Aortic smooth muscle cell (primary cell): Measurements from ENCODE around the genes SREBF1, ATPAF2 and FOXO3B.

DNA sequence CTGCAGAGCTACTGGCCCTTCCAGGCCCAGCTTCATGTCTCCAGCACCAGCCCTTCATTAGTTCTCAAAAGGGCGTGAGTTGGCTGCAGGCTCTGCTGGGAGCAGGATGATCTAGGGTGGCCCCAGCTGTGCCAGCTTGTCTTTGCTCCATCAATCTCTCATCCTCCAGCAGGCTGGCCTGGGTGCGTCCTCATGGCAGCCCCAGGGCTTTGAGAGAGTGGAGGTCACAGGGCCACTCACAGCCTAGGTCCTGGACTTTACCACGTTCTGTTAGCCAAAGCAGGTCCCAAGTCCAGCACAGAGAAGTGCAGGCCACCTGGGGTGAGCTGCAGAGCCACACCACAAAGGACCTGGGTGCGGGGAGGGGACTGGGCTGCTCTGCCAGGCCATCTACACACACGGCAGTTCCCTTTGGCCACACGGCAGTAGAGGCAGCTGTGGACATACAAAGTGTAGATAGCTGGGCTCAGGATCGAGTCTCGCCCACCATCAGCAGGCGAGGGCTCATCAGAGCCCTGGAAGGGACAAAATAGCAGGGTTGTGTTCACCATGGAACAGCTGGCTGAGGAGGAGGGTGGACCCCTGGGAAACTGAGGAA is 30.1 kb downstream of the SREBF1 start:
- RRBS, result no CpG with 5 or more reads among the region's 9 CpGs

DNA sequence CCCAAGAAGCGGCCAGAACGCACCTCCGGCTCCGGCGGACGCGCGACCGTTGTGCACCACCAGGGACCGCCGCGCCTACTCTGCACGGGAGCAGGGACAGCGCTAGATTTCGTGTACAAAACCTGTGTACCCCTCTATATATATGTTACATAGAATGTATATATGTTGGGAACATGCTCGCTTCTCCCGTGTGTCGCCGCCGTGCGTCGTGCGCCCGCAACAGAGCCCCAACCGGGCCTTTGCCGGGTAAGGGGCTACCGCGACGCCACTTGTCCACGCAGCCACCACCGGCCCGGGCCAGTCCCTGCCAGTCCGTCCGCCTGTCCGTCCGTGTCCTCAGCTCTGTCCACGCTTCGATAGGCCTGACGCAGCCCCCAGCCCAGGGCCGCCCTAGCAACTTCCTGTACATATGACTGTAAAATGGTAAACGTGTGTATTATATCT is 26.0 kb downstream of the SREBF1 start:
- RRBS, result 33% methylated on average over 6 of the region's 41 CpGs

GRCh38 chr17:17814017-17814809 is 22.6 kb downstream of the SREBF1 start:
- RRBS, result 82% methylated on average over 7 of the region's 14 CpGs

DNA sequence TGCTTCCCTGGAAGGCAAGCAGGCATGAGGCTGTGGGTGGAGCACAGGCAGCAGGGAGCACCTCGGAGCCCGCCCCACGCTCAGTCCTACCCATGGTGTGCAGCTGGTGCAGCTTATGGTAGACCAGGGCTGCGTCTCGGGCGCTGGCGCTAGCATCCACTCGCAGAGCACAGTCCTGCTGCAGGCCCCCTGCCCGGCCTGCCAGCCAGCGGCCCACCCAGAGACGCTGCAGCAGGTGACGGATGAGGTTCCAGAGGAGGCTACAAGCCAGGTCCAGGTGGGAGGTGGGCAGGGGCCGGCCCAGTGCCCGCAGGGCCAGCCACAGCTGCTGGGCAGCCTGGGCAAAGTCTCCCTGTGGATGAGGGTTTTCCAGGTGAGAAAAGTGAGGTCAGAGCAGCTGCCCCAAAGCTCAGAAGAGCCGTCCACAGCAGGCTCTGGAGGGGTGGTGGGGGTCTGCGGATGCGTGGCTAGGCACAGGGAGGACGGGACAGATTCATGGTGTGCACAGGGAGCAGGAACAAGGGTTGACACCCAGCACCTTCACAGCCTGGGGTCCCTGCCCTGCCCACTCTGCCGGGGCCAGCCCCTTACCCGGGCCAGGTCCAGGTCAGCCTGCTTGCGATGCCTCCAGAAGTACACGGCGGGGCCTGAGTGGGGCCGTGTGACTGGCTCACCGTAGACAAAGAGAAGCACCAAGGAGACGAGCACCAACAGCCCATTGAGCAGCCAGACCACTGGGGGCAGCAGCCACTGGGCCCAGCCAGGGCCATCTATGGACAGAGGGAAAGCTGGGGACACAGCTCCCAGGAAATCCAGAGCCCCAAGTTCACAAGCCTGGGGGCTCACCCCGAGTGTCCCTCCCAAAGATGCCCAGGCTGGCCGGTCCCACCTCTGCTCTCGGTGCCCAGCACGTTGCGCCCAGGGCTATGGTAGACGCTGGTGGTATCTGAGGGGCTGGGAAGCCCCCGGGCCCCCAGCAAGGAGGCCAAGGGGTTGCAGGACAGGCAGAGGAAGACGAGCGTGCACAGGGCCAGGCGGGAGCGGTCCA is 20.1 kb downstream of the SREBF1 start:
- RRBS, result 96% methylated on average over 7 of the region's 37 CpGs

DNA sequence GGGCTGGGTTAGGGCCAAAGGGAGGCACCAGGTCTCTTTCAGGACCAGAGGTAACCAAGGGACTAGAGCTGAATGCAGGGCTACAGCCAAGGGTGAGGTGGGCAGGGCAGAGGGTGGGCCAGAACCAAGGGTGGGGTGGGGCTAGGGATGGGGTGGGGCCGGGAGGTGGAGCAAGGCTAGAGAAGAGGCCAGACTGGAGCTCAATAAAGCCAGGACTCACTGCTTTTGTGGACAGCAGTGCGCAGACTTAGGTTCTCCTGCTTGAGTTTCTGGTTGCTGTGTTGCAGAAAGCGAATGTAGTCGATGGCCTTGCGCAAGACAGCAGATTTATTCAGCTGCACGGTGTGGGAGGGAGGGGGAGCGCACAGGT is 18.8 kb downstream of the SREBF1 start:
- RRBS, result no CpG with 5 or more reads among the region's 7 CpGs

DNA sequence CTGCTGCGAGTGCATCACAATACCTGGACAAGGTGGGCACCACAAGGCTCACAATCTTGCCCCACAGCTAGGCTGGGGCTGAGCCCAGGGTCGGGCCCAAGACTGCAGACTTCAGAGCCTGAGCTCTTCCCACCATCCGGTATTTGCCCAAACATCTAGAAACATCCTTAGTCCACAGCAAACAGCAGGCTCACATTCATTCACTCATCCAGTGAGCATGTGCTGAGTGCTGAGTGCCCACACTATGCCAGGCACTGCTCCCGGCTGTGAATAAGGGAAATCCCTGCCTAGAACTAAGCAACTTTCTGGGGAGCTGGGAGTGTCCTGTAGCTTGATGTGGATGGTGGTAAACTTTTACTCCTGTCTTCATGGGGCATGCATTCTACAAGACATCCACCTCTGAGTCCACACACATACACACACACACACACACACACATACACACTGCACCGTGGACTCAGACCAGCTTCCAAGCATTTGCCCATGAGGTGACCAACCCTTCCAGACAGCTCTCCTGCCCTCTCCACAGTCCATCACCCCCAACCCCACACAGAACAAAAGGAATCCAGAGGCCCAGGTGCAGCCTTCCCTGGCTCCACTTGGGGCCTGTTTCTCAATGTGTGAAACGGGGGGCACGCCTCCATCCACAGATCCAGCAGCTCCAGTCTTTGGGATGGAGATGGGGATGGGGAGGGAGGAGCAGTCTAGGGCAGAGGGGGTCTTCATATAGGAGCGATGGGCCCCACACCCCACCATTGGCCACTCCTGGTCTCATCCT is 15.9 kb downstream of the SREBF1 start:
- RRBS, result 70% methylated on average over 2 of the region's 8 CpGs

GRCh38 chr17:17836457-17837277 is at the start of gene SREBF1:
TSS of gene SREBF1 (minus strand) at chr17:17836986.
- RRBS, result 2% methylated on average over 47 of the region's 95 CpGs

- RRBS, result no CpG with 5 or more reads among the region's 15 CpGs
Observed at GRCh38 chr17:17877478-17878458, 41.0 kb upstream of the SREBF1 start.

DNA sequence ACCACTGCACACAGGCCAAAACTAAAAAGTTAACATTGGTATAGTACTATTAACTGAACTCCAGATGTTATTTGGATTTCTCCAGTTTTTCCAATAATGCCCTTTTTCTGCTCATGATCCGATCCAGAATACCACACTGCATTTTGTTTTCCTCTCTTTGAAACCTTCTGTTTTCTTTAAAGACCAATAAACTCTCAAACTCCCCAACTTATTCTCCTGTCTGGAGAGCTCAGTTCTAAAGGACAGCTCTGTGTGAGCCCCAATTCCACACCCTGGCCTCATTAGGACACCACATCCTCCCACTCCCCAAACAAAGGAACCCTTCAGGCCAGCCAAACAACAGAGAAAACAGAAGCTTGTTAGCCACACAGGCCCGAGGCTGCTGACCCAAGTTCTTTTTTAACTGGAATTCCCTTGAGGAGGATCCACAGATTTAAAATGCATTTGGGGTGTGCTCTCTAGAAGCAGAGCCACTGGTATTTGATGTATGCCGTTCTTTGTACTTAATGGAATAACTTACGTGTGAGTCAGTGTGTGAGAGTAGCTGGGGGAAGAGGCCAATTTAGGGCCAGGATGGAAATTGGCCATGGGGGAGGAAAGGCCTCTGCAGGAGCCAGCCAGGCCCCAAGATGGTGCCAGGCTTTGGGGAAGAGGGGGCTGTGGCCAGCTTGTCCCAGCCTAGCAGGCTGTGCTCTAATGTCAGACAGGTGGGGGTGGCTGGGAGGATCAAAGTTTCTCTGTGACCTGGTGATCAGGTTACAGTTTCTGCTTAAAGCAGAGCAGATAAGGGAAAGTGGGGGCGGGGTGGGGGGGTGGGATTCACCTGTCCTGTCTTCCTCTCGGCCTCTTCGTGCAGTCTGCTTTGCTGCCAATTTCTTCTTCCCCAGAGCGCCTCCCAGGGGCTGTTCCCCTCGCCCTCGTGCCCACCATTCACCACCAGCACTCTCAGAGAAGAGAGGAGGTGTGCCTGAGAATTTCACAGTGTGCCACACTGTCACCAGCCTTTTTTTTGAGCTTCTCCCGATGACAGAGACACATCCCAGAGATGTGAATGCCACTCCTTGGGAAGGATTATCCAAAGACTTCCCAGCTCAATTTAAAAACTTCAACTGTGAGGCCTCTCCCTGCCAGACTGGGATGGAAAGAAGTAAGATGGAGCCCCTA is 50.9 kb downstream of the TOM1L2 start:
- RRBS, result no CpG with 5 or more reads among the region's 11 CpGs

GRCh38 chr17:17973815-17974144 is 1.1 kb downstream of the DRC3 start:
- RRBS, result no CpG with 5 or more reads among the region's 2 CpGs

- RRBS, result no CpG with 5 or more reads among the region's 9 CpGs
Observed at GRCh38 chr17:18021042-18021570, 17.9 kb downstream of the ATPAF2 start.

- RRBS, result no CpG with 5 or more reads among the region's 47 CpGs
Observed at GRCh38 chr17:18038774-18039257, at the start of gene ATPAF2. TSS of gene ATPAF2 (minus strand) at chr17:18039168.

GRCh38 chr17:18094015-18094563 is 6.3 kb downstream of the DRG2 start:
- RRBS, result no CpG with 5 or more reads among the region's 8 CpGs

DNA sequence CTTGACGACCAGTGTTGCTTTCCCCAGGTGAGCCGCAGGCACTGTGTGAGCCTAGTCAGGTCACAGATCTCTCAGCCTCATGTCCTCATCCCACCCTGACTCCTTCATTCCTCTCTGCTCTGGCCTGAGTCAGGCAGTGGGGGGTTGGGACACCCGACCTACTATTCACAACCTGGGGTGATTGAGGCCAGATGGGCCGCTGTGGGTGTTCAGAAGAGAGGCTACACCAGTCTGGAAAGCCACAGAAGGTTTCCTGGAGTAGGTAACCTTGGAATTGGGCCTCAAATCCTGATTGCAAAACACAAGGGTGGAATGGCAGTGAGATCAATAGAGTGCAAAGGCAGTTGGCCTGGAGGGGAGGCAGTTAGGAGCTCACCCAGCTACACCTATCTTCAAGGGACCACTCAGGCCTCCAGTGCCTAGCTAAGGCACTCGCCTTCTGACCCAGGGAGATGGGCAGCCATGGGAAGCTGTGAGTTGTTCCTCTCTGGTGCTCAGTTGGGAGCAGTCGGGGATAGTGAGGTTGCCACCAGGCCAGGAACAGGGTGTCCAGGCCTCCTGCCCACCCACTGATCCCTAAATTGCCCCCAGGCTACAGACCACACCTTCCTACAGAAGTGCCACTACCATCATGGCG is 29.8 kb downstream of the MYO15A start:
- RRBS, result no CpG with 5 or more reads among the region's 7 CpGs

DNA sequence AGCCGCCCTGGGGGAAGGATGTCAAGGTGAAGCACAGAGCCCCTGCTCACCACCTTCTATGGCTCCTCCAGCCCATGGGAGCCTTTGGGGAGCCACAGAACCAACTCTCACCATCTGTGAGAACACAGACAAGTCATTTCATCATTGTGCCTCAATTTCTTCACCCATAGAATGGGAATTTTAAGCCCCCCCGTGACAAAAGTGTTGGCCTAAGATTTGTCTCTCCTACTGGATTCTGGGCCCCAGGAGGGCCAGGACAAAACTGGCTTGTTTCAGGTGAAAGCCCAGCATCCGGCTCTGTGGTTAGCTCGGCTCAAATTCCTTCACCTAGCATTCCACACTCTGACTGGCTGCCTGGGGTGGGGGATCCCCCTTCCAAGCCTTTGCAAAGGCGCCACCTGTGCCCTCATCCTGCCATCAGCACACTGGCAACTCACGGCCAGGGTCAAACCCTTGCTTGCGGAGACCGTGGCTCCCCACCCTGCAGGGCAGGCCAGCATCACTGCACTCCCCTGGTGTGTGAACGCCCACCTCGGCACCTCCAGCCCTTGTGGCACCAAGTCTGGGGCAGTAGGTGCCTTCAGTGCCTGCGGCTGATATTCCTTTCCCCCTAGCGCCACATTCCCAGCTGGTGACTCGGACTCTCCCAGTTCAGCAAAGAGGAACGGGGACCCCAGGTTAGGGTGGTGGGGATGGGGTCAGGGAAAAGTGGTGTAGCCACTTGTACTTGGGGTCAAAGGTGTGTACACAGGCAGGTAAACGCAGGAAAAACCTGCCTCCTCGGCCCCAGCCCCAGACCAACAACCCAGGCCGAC is 1.3 kb downstream of the FLII start:
- RRBS, result no CpG with 5 or more reads among the region's 17 CpGs

GRCh38 chr17:18355690-18356125 is 7.6 kb downstream of the SHMT1 start:
- RRBS, result no CpG with 5 or more reads among the region's 4 CpGs

- RRBS, result no CpG with 5 or more reads among the region's 9 CpGs
Observed at GRCh38 chr17:18673109-18673308, 9.1 kb downstream of the FOXO3B start.

DNA sequence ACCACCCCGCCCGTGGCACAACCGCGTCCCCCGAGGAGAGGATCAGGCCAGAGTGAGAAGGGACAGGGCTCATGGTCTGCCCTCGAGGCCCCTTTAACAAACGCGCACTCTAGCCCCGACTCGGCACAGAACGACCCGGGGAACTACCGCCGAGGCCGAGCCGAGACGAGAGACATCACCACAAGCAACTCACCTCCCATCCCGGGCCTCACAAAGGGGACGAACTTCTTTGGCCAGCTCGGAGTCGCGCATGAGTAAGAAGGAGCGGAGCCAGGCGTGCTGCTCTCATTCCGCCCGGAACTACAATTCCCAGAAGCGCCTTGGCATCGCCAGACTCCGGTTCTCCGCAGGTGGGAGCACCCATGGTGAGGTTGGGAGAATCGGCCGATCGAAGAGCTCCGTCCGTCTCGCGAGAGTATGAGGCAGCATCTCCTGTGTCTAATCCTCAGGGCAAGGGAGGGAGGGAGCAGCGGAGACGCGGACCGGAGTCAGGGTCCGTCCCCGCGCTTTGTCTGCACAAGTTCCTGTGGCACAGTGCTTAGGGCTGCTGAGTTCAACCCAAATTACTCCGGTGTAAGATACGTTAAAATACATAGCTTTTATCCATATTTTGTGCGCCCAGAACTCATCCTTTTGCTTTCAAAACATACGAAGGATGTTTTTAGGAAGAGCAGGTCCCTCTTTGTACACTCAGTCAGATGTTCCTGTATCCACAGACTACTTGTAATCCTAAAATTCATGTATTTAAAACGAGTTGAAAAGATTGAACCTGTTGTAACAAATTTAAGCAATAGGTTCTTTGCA is at the start of gene FOXO3B:
Gene FOXO3B, minus strand, starts transcription at position 304 of the 804 bp plus-strand sequence.
- RRBS, result no CpG with 5 or more reads among the region's 49 CpGs

DNA sequence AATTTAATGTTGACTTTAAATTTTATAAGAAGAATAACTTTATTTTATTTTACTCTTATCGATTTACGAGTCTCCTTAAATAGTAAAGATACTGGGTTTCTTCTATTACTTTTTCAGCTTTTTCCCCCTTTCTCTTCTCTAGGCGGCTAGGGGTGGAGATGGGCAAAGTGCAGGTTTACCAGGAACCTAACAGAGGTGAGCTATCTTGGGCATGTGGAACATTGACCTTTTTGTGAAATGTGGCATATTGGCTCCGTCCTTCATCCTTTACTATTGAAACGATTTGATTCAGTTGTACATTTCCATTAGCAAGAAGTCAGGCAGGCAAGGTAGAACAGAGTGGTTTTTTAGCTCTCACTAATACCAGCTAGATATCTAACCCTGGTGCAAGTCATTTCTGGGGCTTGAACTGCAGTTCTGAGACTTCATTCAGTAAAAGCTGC is 9.2 kb downstream of the PRPSAP2 start:
- RRBS, result no CpG with 5 or more reads among the region's 5 CpGs

GRCh38 chr17:18969194-18970106 is 17.5 kb downstream of the SLC5A10 start:
- RRBS, result no CpG with 5 or more reads among the region's 19 CpGs